Pericardium fibroblast (primary cell): ENCODE measurements around the genes C1QA and LACTBL1.

DNA sequence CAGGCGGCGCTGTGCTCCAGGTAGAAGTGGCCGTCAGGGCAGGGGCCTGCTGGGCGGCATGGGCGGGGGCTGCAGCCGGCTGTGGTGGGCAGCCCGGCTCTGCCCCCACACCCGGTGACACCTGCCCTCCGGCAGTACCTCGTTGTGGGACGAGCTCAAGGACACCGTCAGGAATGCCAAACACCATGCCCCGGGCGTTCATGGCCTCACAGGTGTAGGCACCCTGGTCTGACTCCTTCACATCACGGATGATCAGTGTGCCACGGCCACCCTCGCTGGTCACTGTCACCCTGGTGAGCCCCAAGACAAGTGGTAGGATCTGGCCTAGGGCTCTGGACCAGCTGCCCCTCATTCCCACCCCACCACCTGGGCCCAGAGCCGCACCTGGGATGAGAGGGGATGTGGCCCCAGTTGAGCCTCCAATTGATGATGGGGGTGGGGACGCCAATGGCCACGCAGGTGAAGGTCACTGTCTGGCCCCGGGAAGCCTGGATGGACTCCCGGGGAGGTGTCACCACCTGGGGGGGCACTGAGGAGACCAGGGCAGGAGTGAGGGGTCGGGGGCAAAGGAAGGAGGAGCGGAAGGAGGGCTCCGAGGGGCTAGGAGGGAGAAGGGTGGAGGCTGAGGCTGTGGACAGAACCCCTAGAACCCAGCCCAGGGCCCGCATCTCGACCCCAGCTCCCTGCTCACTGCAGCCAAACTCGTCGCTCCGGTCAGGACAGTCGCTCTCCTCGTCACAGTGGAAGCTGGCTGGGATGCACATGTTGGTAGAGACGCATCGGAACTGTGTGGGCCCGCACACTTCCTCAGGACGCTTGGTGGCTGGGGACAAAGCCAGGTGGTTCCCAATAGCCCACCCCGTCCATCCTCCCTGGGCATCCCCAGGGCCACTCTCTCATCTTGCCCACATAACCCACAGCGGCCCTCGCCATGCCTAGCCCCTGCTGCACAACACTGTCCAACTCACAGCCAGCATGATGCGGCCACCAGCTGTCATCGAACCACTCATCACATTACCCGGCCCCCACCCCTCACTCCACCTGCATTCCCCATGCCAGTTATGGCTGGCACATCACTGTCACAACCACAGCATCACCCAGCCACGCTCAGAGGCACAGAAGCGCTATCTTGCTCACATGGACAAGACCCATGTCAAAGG, 52.1 kb downstream of the HSPG2 start:
- RAMPAGE, long total RNA, result no peak

- RAMPAGE, long total RNA, result no peak
Measured at GRCh38 chr1:21924506-21925509, 12.3 kb downstream of the HSPG2 start.

- RAMPAGE, long total RNA, result no peak
Measured at GRCh38 chr1:21927223-21928363, 9.5 kb downstream of the HSPG2 start.

DNA sequence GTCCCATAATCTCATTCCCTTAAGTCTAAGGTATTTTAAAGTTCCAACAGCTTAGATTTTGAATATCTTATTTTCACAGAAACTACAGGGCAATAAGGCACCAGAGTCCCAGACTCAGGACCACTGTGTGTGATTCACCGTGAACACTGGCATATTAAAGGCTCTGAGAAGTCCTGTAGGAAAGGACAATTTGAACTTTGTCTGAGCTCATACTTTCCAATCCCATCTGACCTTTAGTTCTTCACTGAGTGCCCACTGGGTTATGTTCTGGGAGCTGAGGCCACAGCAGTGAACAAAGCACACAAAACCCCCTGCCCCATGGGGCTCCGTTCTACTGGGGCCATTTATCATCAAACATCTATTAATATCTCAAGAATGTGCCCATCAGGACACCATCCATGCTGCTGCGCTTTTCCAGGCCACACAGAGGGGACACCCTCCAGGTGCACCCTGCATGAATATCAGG, 3.6 kb upstream of the CELA3B start:
- RAMPAGE, long total RNA, result no peak

DNA sequence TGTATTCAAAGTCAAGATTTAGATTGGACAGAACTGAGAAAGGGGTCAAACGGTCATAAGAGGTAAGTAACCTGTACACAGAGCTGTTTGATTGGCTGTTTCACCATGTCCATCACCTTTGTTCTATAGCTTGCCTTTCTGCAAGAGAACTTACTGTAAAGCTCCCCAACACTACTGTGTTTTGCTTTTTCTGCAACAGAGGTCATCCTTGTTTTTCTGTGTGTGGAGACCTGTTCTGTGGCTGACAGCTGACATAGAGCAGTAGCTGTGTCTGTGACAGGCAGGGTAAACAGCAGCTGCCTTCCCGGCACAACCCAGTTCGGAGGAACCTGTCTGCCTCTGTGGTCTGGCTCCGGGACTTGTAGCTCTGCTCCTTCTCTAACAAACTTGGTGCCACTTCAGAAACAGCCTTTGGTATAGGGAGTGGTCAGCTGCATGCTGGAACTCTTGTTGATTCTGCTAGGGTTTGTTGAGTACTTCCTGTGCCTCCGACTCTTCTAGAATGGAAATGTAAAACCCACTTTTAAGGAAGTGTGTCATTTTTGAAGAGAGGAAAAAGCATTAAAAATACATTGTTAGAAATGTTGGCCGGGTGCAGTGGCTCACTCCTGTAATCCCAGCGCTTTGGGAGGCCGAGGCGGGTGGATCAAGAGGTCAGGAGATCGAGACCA, 21.0 kb upstream of the CDC42 start:
- RAMPAGE, long total RNA, result no peak

DNA sequence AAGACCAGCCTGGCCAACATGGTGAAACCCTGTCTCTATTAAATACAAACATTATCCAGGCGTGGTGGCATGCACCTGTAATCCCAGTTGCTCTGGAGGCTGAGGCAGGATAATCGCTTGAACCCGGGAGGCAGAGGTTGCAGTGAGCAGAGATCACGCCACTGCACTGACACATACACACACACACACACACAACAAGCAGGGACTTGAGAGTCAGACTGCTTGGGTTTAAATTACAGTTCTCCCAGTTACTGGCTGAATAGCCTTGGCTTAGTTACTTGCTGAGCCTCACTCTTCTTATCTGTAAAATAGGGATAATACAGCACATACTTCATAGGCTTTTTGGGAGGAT, 23.7 kb downstream of the CDC42 start:
- RAMPAGE, long total RNA, result no peak

DNA sequence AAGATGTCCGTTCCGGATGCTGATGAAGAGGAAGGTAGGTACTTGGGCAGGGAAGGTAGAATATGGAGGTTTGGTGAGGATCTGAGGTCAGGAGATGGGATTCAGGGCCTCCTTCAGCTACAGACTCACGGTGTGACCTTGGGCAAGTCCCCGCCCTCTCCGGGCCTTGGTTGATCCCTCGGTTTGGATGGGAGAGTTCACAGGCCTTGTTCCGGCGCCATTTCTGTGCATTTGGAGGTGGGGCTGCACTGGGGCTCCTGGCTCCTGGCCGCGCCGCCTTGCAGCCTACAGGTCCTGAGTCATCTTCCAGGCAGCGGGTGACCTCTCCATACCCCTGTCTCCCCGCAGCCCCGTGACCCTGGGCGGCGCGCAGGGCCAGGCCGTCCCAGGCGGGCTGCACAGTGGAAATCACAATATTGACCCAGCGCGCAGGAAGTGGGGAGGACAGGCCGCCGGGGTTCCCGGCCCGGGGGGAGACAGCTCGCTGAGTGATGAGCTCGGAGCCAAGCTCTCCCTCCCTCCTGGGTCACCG, 142.5 kb upstream of the WNT4 start:
- RAMPAGE, long total RNA, result no peak

DNA sequence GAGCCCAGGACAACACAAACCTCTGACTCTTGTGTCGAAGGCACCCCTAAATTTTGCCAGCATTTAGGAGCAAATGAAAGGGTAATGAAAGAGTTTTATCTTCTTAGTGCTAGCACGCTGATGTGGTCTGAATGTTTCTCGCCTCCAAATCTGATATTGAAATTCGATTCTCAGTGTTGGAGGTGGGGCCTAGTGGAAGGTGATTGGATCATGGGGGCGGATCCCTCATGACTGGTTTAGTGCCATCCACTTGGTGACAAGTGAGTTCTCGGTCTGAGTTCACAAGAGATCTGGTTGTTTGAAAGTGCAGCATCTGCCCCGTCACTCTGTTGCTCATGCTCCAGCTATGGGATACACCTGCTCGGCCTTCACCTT, 75.2 kb upstream of the ZBTB40 start:
- RAMPAGE, long total RNA, result no peak

DNA sequence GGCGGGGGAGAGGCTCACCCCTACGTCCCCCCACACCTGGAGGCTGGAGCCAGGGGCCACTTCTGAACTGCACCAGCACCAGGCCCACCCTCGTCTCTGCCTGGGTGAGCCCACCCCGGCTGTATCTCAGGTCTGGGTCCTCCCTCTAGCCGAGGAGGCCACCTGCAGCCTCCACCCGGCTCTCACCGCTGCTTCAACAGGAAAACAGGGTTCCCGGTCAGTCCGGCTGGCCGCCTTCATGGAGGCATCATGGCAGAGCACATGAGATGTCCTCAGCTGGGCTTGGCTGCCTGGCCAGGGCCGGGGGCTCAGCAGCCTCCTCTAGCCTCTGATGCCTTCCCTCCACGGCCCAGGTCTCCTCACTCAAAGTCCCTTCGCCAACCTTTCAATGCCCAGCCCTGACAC, 34.1 kb upstream of the C1QA start:
- RAMPAGE, long total RNA, result no peak

- RAMPAGE, long total RNA, result no peak
Measured at GRCh38 chr1:22636102-22636976, at the start of gene C1QA. TSS of gene C1QA (plus strand) at chr1:22636628.

GRCh38 chr1:22647420-22647841, 4.0 kb downstream of the C1QC start:
- RAMPAGE, long total RNA, result no peak

DNA sequence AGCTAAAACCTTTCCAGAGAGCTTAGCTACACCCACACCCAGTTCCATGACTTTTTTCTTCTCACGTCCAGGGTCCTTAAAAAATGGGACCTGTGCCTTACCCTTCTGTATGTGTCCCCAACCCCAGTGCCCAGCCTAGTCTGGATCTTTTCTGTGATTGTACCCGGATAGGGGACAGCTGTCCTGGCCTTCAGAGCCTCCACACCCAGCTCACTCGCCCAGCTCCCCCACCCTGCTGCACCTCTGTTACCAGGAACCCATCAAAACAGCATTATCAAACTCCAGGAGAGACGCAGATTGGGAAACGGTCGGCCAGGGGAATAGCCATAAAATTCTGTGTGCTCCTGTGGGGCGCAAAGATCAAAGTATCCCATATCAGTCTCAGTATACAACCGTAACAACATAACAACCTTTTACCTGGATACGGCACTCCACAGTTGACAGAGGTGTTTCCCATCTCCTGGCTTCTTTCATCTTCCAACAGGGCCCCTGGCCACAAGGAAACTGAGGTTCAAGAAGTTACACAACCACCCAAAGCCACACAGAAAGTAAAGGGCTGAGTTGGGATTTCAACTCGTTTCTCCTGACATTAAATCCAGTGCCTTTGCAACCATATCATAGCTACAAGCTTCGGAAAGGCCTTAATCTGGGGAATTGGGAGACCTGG, 8.4 kb upstream of the EPHB2 start:
- RAMPAGE, long total RNA, result no peak

DNA sequence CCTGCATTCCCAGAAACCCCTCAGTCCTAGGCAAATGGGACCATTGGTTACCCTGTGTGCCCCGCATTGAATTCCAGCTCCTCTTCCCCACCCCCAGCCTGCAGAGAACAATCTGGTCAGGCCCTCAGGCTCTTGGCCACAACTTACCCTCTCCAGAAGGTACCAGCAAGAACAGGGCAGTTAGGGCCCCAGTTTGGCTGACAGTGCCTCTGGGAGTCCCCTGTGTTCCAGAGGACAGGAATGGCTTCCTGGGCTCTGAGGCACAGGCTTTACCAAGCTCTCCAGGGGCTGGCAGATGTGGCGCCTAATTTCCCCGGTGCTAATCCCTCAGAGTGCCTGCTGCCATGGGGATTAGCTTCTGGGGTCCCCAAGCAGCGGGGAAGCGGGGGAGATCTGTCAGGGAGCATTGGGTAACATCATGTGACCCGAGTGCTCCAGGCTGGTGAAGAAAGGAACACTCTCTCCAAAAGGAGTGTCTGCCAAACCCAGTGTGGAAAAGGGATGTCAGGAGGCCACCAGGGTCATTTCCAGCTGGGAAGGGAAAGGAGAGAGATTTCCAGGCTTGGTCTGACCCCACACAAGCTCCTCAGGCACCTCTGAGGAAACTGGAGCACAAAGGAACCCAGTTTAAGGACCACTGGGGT, at the start of gene LACTBL1:
LACTBL1 (minus strand) TSS at position 242 of the 644 bp plus-strand sequence.
- RAMPAGE, long total RNA, result no peak

- RAMPAGE, long total RNA, result no peak
Measured at GRCh38 chr1:23101946-23102242, 82.6 kb downstream of the KDM1A start.

DNA sequence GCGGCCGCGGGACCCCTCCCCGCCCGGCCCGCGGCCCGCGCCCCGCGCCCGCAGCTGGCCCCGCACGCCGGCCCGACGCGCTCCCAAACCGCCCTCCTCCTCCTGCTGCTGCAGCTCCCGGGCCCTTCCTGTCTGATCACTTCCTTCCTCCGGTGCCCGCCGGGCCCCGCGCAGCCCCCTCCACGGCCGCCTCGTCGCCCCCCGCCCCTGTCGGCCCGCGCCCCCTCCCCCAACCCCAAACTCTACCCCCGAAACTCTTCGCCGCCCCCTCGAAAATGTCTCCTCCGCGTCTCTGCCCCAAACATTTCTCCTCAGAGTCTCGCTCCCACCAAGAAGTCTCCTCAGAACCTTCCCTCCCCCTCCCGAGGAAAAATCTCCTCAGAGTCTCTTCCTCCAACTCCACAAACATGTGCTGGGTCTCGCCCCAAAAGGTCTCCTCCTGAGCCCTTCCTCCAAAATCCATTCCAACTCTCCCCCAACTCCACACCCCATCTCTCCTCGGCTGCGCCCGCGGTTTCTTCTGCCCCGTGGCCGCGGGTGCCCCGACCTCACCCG, 49.1 kb downstream of the HTR1D start:
- RAMPAGE, long total RNA, result no peak

DNA sequence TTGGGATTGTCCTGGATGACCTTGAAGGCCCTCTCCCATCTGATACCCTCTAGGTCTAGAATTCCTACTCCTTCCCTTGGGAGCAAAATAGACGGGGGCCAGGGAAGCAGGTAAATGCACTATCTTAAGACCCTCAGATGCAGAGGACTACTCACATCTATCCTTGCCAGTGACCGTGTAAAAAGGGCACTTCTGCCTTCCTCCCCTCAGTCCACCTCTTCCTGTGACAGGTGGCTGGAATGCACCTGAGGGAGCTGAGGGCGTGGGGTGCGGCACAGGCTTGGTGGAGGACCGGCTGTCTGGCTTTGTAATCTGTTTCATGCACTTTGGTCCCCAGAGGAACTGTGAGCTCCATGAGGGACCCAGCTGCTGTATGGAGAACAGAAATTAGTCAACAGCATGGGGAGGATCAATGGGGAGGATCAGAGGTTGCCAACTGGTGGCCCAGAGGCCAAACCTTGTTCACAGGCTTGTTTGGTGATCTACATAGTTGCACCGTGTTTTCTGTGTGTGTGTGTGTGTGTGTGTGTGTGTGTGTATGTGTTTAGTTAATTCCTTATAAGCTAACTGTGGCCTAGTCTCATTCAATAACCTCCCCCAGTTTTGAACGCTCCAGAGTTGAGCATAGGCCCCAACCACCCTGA, 29.7 kb downstream of the HTR1D start:
- RAMPAGE, long total RNA, result no peak

GRCh38 chr1:23194581-23195107, 22.7 kb downstream of the HTR1D start:
- RAMPAGE, long total RNA, result no peak

- RAMPAGE, long total RNA, result no peak
Measured at GRCh38 chr1:23556518-23557123, 2.7 kb downstream of the ID3 start.

DNA sequence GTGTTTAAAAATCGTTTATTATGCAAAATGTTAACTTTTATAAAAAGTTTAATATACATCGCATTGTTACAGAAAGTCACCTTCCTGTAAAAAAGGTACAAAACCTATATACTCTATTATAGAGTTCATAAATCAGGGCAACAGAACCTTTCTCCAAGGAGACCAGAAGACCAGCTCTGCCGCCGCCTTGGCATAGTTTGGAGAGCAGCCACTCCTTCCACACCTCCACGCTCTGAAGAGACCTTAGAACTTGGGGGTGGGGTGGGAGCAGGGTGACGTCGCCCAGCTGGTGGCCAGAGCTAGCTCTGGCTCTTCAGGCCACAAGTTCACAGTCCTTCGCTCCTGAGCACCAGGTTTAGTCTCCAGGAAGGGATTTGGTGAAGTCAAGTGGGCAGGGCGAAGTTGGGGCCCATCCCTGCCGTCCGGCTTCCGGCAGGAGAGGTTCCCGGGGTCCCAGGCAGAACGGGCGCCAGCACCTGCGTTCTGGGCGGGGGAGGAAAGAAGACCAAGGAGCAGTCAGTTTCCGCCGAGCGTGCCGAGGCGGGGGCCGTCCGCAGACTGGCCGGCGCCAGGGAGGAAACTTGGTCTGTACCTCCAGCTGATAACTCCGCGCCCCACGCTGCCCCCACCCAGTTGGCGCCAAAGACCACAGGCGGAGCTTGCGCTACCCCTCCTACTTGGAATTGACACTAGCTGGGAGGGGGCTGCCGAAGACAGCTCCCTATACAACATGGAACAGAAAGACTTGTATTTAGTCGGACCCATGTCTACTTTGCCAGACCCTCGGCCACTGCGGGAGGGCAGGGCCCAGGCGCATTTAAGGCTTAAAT, 1.2 kb downstream of the ID3 start:
- RAMPAGE, long total RNA, result no peak

- RAMPAGE, long total RNA, result no peak
Measured at GRCh38 chr1:23760376-23761351, 17.4 kb downstream of the ELOA start.